Pericardium fibroblast (primary cell): Measurements from ENCODE around the genes PSG2 and ZNF285.

DNA sequence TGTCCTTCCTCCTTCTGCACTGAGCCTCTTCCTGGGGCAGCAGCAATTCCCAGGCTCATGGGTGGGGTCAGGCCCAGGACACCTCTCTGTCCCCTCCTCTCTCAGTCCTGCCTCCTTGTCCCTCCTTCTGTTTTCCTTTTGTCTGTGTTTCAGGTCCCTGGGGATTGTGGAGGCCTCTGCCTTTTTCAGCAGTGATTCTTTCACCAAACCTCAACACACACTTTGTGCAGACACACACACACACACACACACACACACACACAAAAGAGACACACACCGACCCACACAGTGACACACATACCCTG is at the start of gene PSG2:
PSG2 (minus strand) TSS at position 51 of the 305 bp plus-strand sequence.
- RAMPAGE, long total RNA: no peak

- RAMPAGE, long total RNA: no peak
These were observed 24.6 kb downstream of the TEX101 start for GRCh38 chr19:43439208-43439752.

DNA sequence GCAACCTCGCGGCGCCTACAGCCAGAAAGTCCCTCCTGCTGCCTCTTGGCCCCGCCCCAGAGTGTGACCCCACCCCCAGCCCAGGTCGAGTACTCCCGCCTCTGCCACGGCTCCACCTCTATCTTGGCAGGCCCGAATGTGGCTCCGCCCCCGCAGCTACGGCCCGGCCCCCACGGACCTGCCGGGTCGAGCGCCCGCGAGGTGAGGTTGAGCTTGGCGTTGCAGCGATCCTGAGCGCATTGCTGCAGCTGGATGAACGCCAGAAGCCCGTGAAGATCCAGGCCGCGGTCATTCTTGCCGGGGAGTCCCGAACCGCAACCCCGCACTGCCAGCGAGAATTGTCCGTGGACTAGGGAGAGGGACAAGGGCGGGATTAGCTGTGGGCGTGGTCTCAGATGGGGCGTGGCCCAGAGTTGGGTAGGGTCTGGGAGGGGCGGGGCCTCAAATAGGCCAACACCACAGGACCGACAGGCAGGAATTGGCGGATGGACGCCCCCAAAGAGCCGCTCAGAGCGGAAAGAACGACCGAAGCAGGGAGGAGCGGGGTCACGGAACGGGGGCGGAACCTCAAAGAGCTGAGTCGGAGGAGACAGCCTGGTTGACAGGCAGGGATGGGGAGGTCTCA is 1.9 kb downstream of the LYPD3 start:
- RAMPAGE, long total RNA: no peak

DNA sequence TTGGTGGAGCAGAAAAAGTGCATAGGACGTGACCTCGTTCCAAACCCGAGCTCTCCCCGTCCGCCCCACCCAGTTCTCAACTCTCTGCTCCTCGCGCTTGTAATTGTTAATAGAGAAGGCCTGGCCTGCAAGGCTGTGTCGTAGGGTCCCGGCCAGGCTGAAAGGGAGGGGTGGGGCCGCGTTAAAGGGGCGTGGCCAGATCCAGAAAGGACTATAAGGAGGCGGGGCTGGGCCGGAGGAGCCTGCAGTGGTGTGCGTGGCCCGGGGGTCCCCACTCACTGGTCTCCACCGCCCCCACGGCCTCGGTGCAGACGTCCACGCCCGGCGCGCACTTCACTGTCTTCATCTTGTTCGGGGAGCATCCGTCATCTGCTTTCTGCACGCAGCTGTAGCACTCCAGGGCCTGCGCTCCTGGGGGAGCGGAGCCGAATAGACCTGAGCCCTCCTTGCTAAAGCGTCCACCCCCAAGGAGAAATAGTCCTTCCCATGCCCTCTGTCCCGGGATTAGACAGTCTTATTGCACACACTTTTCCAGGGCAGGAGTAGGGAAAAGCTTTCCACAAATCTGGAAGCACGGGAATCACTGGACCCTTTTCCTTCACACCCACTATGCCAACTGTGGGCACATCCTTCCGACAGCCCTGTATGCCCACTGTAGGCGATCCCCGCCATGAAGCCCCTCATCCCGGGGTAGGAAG is 1.2 kb downstream of the LYPD3 start:
- RAMPAGE, long total RNA: no peak

DNA sequence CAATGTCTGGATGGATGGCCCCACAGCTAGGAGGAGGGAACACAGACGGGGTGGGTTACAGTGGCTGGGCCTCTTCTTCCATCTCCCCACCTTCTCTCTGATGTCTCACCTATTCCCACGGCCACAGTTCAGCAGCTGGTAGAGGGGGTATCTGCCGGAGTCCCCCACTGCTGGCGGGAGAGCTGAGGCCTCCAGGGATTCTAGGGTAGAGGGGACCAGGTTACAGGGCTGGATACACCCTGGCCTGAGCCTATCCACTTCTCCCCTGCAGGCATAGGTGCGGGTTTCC is 17.9 kb downstream of the PHLDB3 start:
- RAMPAGE, long total RNA: no peak

- RAMPAGE, long total RNA: no peak
These were observed 4.3 kb downstream of the PINLYP start for GRCh38 chr19:43579912-43580270.

DNA sequence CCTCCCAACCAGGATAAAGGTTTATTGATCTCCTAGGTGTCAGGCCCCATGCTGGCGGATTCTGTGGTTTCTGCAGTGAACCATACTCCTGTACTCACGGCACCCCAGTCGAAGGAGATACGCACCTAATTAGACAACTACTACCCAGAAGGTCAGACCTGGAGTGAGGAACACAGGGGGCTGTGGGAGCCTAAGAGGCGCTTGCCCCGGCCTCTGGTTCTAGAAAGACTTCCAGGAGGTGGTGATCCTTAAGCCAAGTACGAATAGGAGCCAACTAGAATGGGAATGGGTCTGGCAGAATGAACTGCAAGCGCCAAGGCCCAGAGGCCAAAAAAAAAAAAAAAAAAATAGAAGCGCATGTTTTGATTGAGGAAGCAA is 720 bp upstream of the ZNF428 start:
- RAMPAGE, long total RNA: no peak

GRCh38 chr19:43739867-43740324 is 14.9 kb downstream of the SMG9 start:
- RAMPAGE, long total RNA: no peak

DNA sequence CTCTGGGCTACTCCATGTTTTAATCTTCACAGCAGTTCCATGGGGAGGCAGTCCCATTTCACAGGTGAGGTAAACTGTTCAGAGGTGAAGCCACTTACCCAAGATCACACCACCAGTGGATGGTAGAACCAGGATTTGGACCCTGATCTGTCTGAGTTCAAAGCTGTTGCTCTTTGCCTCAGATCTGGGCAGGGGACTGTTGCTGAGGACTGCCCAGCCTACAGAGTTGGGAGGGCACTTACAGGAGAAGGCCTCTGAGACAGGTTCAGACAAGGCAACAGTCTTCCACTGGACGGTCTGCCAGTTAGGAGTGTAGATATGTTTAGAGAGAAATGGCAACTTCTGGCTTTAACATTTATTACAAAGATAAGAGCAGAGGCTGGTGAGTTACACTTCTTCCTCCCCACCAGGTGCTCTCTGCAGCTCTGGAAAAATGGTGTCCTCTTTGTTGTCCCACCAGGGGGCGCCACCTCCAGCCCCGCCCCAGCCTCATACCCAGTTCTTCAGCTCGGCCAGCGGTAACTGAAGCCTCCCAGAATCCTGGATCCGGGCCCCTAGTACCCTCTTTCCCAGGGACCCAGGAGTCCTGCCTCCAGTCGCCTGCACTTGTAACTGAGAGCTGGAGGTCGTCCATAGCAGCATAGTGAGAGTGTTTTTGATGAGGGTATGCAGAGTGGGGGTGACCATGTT is 11.6 kb upstream of the SMG9 start:
- RAMPAGE, long total RNA: no peak

DNA sequence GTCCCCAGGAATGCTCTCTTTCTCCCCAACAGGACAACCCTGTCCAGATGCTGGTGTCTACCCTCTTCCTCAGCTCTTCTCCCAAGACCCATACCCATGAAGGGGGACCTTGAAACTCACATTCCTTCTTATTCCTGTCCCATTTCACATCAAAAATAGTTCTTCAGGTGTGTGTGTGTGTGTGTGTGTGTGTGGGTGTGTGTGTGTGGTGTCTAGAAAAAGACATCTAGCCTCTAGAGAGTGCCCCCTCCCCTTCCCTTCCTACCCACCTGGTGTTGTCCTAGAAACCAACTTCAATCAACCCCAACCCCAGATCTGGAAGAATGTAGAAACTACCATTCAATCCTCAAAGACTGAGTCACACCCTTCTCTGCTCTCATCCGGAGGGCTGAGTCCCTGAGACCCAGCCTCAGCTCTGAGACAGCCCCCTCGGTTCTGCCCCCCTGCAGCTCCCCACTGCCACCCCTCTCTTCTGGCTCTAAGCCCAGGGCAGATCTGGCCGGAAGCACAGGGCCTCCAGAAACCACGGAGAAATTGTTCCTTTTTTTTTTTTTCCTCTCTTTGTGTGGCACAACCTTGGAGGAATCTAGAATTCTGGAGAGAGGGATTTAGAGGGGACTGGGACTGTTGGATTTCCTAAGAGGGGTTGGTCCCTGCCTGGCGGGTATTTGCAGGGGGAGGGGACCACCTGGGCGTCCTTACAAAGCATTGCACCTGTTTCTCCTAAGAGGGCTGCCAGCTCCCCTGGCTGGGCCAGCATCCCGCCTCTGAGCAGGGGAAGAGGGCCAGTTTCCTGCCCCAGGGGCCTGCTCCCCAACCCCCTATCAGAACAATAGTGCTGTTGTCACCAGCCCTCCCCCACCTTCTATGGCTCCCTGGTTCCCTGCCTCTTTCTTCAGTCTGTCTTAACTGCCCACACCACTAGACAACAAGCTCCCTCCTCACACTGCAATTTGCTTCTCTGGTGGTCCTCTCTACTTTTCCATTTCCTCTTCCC is 3.3 kb downstream of the KCNN4 start:
- RAMPAGE, long total RNA: no peak

- RAMPAGE, long total RNA: start-site peak on the minus strand at chr19:44401568-44401628, 48 and 29 reads in 2 replicates
These were observed at the start of gene ZNF285 for GRCh38 chr19:44401232-44402014. TSS of gene ZNF285 (minus strand) at chr19:44401608.

GRCh38 chr19:44479043-44479824 is 21.1 kb downstream of the ZNF180 start:
- RAMPAGE, long total RNA: no peak

GRCh38 chr19:44644183-44644731 is 547 bp downstream of the PVR start:
- RAMPAGE, long total RNA: no peak

DNA sequence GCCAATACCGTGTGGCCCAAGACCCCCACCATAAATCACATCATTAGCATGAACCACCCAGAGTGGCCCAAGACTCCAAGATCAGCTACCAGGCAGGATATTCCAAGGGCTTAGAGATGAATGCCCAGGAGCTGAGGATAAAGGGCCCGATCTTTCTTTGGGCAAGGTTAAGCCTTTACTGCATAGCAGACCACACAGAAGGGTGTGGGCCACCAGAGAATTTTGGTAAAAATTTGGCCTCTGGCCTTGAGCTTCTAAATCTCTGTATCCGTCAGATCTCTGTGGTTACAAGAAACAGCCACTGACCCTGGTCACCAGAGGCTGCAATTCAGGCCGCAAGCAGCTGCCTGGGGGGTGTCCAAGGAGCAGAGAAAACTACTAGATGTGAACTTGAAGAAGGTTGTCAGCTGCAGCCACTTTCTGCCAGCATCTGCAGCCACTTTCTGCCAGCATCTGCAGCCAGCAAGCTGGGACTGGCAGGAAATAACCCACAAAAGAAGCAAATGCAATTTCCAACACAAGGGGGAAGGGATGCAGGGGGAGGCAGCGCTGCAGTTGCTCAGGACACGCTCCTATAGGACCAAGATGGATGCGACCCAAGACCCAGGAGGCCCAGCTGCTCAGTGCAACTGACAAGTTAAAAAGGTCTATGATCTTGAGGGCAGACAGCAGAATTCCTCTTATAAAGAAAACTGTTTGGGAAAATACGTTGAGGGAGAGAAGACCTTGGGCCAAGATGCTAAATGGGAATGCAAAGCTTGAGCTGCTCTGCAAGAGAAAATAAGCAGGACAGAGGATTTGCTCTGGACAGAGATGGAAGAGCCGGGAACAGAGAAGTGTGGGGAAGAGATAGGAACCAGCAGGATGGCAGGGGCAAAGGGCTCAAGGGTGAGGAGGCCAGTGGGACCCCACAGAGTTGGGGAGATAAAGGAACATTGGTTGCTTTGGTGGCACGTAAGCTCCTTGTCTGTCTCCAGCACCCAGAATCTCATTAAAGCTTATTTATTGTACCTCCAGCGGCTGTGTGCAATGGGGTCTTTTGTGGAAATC is 8.4 kb upstream of the CEACAM19 start:
- RAMPAGE, long total RNA: no peak

DNA sequence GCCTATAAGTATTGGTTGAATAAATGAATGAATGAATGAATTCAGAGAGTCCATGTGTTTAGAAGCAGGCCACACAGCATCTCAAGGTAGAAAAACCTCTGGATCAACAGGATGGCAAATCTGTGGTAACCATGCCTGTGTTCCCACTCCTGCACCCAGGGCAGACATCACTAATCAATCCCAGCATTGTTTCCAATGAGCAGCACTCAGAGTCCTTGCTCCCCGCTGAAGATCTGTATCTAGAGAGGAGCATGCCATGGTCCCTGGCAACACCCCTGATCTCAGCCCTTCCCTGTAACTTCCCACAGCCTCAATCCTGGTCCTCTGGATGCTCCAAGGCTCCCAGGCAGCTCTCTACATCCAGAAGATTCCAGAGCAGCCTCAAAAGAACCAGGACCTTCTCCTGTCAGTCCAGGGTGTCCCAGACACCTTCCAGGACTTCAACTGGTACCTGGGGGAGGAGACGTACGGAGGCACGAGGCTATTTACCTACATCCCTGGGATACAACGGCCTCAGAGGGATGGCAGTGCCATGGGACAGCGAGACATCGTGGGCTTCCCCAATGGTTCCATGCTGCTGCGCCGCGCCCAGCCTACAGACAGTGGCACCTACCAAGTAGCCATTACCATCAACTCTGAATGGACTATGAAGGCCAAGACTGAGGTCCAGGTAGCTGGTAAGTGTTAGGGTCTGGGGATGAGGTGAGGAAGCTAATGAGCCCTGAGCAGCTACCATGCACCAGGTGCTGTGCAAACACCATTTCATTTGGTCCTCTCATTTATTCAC is 1.2 kb downstream of the CEACAM19 start:
- RAMPAGE, long total RNA: no peak

- RAMPAGE, long total RNA: no peak
These were observed 6.8 kb upstream of the CEACAM16 start for GRCh38 chr19:44691950-44692706.

DNA sequence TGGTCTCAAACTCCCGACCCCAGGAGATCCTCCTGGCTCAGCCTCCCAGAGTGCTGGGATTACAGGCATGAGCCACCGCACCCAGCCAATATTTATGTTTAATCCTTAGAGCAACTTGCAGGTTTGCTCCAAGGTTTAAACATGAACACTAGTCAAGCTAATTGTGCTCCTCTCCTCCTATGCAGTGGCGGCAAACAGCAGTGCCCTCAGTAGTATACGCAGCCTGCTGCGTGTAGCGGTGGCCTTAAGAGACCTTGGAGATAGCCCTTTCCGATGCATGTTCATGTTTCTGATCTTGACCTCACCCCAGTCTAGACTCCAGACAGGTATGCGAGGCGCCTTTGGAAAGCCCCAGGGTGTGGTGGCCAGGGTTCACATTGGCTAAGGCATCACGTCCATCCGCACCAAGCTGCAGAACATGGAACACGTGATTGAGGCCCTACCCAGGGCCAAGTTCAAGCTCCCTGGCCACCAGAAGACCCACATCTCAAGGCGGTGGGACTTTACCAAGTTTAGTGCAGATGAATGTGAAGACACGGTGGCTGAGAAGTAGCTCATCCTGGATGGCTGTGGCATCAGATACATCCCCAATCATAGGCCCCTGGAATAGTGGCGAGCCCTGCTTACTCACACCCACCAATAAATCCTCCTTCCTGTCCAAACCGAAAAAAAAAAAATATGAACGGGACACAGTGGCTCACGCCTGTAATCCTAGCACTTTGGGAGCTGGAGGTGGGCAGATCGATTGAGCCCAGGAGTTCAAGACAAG is 12.7 kb upstream of the CBLC start:
- RAMPAGE, long total RNA: no peak

DNA sequence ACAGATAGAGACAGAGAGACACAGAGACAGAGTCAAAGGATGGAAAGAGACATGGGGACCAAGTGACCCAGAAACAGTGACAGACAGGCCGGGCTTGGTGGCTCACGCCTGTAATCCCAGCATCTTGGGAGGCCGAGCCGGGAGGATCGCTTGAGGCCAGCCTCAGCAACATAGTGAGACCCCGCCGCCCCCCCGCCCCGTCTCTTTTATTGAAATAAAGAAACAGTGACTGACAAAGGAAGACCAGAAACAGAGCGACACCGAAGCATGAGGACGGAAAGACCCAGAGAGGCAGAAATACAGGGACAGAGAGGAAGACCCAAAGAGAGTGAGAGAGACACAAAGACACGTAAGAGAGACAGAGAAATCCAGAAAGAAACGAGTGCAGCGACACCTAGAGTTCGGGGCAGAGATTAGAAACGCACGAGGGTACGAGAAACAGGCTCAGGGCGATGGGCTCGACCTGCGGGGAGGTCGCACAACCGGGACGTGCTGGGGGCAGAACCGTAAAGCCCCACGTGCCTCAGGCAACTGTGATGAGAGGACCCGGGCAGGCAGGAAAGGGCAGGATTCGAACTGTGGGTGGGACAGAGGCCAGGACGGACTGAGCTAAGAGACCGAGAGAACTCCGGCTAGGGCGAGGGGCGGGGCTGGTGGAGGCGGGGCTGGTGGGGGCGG is 646 bp upstream of the NECTIN2 start:
- RAMPAGE, long total RNA: no peak

DNA sequence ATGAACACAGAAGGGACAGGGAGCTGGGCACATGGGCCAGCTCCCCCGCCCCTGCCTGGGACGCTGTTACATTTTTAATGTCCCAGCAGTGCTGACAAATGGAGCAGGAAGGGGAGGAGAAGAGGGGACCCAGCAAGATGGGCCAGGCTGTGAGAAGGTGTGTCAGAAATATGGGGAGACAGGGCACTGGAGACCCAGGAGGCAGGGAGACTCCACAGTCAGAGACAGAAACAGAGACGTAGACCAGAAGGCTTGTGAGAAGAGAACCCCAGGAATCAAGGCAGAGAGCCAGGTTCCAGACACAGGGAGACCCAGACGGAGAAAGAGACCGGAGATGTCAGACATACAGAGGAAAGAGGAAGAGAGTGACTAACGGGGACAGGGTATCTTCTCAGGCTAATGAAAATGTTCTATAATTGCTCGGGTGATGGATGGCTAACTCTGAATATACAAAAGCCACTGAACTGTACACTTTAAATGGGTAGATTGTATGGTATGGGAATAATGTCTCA is 3.4 kb downstream of the NECTIN2 start:
- RAMPAGE, long total RNA: no peak

DNA sequence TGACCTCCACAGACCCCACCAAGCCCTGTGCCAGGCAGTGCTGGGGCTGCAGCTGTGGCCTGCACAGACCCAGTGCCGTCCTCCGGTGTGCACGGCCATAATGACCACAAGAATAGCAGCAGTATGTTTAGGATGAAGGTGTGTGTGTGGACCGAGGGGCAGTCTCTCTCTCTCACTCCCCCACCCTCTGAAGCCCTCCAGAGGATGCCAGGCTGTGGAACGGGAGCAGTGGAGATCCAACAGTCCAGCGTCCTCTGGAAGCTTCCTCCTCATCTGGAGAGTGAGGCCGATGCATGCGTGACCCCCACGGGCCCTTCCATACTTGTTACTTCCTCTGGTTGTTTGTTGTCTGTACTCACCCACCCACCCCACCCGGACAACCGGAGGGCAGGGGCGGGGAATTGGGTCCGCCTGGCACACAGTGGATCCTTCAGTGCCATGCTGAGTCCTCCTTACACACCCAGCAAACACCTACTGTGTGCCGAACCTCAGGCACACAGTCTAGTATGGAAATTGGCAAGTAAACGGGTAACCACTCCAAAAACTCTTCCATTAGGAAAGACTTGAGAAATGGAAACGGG is 11.1 kb upstream of the TOMM40 start:
- RAMPAGE, long total RNA: no peak